Ascending aorta (tissue), 1 donor: ENCODE measurements around a stretch of chr21.

DNA sequence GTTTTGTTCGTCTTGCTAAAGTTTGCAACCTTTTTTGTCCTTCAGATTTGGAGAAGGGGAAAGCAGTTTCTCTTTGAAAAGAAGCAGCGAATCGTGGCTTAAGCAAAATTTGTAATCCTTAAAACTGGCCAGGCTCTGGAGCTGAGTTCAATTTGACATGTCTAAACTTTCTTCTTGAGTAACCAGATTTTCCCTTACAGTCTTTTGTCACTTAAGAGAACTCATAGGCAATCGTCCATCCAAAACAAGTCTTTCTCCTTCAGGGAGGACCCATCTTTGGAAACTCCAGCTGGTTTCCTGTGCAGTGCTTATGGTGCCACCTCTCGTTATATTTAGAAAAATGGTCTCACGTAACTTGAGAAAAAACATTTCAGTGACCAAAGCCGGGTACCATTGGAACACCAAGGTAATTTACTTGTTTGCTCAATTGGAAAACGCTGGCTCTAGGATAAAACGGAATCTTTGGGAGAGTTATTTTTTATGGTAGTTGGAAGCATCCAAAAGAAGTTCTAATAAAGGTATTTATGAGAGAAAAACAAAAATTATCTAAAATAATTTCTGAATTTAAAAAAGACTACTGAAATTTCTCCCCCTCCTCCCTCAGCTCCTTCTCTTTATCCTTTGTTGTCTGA, 1.9 kb upstream of the PTTG1IP start:
- PRO-cap = unidirectional peak, minus-strand start at position 285 of the sequence

GRCh38 chr21:44962145-44963057, 22.6 kb downstream of the SLX9 start:
- PRO-cap = bidirectional peak, plus-strand start at chr21:44962742, minus-strand start at chr21:44962520

GRCh38 chr21:45030650-45030975, 43.8 kb upstream of the ADARB1 start:
- PRO-cap = no peak

GRCh38 chr21:45075223-45075893, 978 bp downstream of the ADARB1 start:
- PRO-cap = unidirectional peak, minus-strand start at chr21:45075567

- PRO-cap = no peak
Measured at GRCh38 chr21:45078811-45079477, 4.6 kb downstream of the ADARB1 start.

GRCh38 chr21:45126070-45126755, 51.8 kb downstream of the ADARB1 start:
- PRO-cap = no peak

- PRO-cap = no peak
Measured at GRCh38 chr21:45152115-45152762, 77.9 kb downstream of the ADARB1 start.

DNA sequence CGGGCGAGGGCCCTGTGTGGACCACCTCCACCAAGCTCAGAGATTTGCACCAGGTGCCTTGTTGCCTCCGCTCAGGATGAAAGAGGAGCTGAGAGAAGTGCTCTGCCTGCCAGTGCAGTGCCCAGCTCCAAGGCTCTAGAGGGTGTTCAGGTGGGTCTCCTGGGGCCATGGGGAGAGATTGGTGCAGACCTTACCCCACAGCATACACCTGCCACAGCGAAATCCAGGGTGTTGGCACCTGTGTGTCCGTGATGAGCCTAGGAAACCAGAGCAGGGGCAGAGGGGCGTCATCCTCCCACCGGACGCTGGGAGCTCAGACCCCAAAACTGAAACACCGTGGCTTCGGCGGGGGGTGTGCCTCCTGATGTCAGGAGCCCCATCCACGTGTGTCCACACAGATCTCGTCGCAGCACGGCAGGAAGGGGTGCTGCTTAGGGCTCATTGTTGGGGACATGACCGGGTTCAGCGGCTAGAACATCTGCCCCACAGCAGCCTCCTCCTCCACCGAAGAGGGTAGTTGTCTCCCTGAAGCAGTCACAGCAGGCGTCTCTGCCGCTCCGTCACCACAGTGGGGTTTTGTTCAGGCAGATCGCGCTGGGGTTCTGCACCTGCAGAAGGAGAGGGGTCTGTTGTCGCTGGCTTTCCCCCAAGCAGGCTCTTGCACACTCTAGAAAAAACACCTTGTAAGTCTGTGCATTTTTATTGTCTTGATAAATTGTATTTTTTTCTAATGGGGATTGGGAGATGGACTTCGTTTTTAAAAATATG, 64.1 kb downstream of the POFUT2 start:
- PRO-cap = no peak

DNA sequence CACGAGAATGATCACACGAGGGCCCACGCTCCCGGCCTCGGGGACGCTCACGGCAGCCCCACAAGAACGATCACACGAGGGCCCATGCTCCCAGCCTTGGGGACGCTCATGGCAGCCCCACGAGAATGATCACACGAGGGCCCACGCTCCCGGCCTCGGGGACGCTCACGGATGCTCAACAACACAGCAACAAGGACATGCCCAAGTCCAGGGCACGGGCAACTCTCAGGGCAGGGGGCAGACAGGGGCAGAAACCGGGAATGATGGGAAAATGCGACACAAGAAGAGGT, 20.7 kb downstream of the POFUT2 start:
- PRO-cap = no peak

GRCh38 chr21:45276926-45277488, 10.7 kb downstream of the POFUT2 start:
- PRO-cap = no peak

GRCh38 chr21:45295706-45296401, 8.2 kb upstream of the POFUT2 start:
- PRO-cap = no peak

- PRO-cap = no peak
Measured at GRCh38 chr21:45308051-45308858, 20.6 kb upstream of the POFUT2 start.

- PRO-cap = no peak
Measured at GRCh38 chr21:45320357-45321087, 32.8 kb upstream of the POFUT2 start.

GRCh38 chr21:45347673-45348327, 57.2 kb upstream of the COL18A1 start:
- PRO-cap = no peak

GRCh38 chr21:45357170-45357894, 47.6 kb upstream of the COL18A1 start:
- PRO-cap = no peak

DNA sequence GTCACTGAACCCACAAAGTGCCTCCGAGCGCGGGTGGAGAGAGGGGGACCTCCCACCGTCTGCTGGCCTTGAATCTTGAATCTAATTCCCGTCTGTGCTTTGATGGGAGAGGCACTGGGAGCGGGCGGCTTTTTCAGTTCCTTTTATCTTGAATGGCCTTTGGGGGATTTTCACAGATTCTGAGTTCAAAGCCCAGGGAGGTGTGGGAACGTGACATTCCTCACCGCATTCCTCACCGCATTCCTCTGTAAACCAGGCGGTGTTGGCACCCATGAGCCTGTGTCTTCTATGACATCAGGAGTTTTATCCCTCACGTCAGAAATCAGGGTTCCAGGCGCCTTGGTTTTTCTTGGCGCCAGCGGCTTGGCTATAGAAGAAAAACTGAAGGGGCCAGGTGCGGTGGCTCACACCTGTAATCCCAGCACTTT, 39.2 kb upstream of the COL18A1 start:
- PRO-cap = no peak

- PRO-cap = unidirectional peak, plus-strand start at chr21:45404126; unidirectional peak, plus-strand start at chr21:45404185
Measured at GRCh38 chr21:45403830-45404548, 976 bp upstream of the COL18A1 start.

DNA sequence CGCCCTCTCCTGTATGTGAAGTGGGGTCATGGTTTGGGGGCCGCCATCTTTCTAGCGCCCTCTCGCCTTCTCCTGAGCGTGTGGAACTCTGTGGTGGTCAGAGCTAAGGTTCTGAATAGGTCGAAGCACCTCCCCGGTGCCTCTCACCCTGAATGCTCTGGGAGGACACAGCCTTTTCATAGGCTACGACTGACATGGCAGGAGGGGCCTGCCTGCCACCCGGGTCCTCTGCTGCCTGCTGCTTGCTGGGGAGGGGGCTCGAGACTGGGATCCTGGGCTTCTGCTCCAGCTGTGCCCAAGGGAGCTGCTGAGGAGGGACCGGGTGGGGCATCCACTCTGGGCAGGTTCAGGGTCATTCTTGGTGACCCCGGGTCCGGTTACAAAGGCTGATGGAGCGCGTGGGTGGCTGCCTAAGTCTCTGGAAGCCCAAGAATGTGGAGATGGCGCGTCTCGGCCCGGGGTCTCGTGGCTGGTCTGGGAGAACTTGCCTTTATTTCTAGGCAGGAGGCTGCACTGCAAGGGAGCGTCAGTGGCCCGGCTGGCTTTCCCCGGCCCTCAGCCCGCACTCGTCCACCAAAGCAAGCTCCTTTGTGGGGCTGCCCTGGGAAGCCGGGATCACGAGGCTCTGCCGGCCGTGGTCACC, 25.4 kb downstream of the COL18A1 start:
- PRO-cap = no peak

DNA sequence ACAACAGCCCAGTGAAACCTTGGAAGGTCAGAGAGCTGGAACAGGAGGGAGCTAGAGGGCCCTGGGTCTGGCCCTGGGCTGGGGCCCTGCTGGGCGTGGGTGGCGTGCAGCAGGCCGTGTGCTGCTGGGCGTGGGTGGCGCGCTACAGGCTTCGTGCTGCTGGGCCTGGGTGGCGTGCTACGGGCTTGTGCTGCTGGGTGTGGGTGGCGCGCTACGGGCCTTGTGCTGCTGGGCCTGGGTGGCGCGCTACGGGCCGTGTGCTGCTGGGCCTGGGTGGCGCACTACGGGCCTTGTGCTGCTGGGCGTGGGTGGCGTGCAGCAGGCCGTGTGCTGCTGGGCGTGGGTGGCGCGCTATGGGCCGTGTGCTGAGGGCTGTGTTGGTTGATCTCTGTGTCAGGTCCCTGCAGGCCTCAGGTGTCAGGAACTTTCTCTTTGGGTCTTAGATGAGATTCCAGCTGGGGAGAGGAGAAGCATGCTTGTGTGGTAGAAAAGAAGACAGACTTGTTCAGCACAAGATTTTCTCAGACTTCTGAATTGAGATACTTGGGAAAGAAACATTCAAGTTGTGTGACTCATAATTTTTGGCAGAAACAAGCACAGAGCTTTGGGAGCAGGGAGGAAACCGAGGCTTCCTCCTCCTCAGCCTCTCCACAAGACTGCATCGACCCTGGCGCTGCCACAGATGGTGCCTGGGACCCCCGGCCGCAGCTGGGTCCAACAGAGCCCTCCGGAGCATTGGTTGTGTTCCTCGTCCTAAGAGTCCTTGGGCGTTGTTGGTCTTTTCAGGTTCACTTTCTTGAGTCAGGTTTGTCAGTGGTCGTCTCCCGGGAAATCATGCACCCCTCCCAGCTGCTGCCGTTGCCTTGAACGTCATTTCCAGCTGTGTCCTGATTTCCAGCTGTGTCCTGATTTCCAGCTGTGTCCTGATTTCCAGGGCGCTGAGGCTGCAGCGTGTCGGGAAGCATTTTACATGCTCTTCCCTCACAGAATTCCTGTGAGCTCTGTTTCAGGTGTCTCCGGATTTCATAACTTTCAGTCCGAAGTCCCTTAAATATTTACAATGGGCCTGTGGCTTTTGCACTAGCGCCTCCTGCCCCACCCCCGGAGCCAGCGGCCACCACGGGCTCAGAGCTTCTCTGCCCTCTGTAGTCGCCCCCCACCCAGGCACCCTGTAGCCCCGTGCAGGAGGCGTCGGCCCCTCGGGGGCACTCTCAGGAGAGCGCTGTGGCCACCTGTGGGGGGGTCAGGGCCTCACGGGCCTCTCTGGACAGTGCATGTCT, 66.3 kb downstream of the COL18A1 start:
- PRO-cap = no peak

- PRO-cap = no peak
Measured at GRCh38 chr21:45504132-45504629, 38.1 kb downstream of the SLC19A1 start.